Subcutaneous preadipocyte (primary cell): ENCODE results near the genes RGS2, B3GALT2 and CFH.

DNA sequence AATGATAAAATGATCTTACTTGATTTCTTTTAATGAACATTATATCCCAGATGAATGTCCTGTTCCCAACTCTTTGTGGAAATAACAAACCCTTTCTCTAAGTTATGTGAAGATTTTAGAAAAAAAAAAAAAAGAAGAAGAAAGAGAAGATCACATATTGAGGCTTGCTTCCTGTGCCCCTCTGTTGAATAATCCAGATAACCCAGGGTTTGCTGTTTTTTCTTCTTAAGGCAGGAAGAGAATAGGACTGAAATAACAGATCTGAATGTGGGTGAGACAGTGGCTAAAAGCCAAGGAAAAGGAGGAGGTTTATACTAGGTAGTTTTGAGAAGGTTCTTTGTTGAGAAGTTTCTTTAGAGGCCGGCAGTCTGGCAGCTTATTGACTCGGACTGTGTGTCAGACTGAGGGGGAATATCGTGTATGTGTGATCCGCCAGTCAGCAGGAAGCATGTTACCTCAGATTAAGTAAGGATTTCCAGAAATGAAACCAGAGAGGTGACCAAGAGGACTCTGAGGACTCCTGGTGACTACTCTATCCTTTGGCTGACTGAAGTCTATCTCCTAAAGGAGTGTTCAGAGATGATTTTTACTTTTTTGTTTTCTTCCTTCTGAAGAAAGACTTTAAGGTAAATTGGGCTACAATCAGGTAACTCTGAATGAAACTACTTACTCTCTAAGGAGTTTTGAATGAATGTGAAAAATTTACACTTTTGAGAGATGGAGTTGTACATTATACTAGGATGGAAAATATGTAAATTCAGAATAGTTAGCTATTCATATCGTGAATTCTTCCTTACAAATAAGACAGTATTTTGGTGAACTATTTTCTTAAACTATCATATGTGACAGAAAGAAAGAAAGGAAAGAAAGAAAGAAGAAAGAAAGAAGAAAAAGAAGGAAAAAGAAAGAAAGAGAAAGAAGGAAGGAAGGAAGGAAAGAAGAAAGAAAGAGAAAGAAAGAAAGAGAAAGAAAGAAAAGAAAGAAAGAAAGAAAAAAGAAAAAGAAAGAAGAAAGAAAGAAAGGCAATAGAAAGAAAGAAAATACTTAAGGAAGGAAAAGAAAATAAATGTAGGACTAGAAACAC is 120.0 kb downstream of the PLA2G4A start:
- CAGE, long polyA plus RNA = no peak

GRCh38 chr1:189994705-189995099 is 483.0 kb downstream of the BRINP3 start:
- CAGE, long polyA plus RNA = no peak

- CAGE, long polyA plus RNA = no peak
These were observed 91.9 kb upstream of the RGS18 start for GRCh38 chr1:192066374-192066791.

- CAGE, long polyA plus RNA = no peak
These were observed 75.2 kb upstream of the RGS1 start for GRCh38 chr1:192500374-192500755.

DNA sequence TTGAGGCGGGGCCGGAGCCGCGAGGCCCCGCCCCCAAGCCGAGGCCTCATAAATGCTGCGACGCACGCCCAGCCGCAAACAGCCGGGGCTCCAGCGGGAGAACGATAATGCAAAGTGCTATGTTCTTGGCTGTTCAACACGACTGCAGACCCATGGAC is at the start of gene RGS2:
RGS2 (plus strand) TSS at position 75 of the 158 bp plus-strand sequence.
- CAGE, long polyA plus RNA = no peak

GRCh38 chr1:192811461-192812487 is 2.9 kb downstream of the RGS2 start:
- CAGE, long polyA plus RNA = no peak

- CAGE, long polyA plus RNA = no peak
These were observed at the start of gene B3GALT2 for GRCh38 chr1:193185904-193186921. B3GALT2 (minus strand) TSS chr1:193186613.

GRCh38 chr1:193408646-193409498 is 222.5 kb upstream of the B3GALT2 start:
- CAGE, long polyA plus RNA = no peak

- CAGE, long polyA plus RNA = no peak
These were observed 270.6 kb upstream of the B3GALT2 start for GRCh38 chr1:193456971-193457385.

- CAGE, long polyA plus RNA = no peak
These were observed 354.2 kb upstream of the B3GALT2 start for GRCh38 chr1:193540466-193541093.

DNA sequence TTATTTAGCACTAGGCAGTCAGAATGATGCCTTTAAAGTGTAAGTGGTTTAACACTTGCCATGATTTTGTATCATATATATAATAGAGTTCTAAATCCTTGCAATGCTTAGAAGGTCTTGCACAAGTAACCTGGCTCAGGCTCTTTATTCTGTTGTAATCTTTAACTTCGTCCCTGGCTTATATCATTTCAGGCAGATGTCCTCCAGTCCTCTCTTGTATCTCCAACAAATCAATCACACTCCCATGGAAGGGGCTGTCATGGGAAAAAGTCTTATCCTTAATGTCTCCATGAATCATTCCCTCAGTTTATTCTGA is 841.6 kb upstream of the B3GALT2 start:
- CAGE, long polyA plus RNA = no peak

- CAGE, long polyA plus RNA = no peak
These were observed 1672.3 kb upstream of the B3GALT2 start for GRCh38 chr1:194858495-194859241.

GRCh38 chr1:195721390-195722143 is 886.7 kb downstream of the KCNT2 start:
- CAGE, long polyA plus RNA = no peak

GRCh38 chr1:196393675-196394250 is 214.5 kb downstream of the KCNT2 start:
- CAGE, long polyA plus RNA = no peak

DNA sequence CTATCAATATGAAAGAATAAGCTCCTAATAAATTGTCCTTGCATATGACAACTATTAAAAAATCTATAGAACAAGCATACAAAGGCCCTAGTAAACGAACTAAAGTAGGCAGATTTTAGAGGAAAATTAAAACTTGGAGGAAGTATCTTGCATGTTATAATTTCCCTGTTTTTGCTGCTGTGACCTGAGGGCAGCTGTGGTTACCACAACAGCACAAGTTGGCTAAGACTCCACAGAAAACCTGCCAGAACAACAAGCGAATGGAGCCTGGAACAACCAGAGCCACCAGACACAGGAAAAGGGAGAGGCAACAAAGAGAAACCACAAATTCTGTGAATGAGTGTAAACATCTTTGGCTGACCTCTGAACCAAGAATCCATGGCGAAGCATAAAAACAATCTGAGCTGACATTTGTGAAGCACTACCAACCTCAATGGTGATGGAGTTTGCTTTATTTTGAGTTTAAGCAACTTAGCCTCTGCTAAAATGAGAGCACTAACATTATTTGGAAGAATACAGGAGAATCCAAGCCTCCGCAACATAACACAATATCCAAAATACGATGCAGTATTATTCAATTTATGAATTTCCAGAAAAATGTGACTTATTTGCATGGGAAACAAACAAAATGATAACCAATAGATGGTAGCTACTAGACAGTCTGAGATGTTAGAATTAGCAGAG is 207.4 kb downstream of the KCNT2 start:
- CAGE, long polyA plus RNA = no peak

DNA sequence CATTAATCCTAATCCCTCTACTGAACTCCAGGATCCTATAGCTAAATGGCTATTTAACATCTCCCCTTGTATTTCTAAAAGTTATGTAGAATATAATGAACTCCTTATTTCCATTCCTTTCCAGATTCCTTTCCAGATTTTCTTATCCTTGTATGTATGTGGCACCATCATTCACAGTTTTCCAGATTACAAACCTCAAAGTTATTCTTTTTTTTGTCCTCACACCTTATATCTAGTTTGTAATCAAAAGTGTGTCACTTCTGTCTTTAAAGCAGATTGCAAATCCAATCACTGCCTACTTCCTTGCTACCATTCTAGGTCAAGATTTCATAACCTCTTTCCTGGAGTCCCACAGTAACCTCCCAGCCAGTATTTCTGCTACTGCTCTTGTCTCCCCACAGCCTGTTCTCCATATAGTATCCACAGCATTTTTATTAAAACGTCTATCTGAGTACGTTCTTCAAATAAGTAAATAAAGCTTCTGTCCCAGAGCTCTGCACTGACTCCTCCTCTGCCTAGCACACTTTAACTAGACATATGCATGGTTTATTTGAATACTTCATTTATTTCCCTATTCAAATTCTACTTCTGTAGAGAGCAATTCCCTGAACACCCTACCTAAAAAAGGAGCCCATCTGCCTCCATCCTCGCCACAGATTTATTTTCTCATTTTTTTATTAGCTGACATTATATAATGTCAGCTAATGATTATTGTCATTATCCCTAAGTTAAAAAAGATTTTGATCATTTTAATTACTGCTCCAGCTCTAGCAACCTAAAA is 157.7 kb downstream of the KCNT2 start:
- CAGE, long polyA plus RNA = no peak

GRCh38 chr1:196651683-196652275 is at the start of gene CFH:
CFH (plus strand) TSS chr1:196652043.
- CAGE, long polyA plus RNA = no peak

DNA sequence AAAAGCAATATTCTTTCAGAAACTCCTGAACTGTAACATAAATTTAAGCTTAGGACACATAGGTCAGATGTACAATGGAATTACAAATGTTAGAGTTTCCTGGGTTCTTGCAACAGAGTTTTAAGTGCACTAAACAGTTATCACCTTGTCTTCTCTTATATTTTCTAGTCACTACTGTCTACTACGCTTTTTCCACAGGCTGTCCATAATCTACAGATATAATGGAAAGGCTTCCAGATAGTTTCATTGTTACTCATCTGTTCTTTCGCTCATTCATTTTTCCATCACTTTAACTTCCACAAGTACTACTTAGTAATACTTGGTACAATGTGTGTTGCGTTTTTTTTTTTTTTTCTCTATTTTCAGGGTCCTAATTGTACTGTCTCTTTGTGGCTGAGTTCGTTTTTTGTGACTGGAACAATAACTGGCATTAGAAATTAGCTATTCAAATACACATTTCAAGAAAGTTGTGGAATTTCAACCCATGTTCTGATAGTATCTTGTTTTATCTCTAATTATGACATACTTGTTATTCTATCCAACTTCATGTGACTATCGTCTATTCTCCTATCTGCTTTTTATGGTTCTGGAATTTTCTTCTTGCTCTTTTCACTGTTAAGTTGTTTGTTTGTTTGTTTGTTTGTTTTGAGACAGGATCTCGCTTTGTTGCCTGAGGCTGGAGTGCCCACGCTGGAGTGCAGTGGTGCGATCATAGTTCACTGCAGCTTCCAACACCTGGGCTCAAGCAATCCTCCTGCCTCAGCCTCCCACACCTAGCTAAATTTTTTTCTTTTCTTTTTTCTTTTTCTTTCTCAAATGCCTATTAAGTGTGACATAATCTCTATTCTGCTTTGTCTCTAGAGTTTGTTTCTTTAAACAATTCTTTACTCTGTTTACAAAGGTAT is 4.8 kb downstream of the CFH start:
- CAGE, long polyA plus RNA = no peak

DNA sequence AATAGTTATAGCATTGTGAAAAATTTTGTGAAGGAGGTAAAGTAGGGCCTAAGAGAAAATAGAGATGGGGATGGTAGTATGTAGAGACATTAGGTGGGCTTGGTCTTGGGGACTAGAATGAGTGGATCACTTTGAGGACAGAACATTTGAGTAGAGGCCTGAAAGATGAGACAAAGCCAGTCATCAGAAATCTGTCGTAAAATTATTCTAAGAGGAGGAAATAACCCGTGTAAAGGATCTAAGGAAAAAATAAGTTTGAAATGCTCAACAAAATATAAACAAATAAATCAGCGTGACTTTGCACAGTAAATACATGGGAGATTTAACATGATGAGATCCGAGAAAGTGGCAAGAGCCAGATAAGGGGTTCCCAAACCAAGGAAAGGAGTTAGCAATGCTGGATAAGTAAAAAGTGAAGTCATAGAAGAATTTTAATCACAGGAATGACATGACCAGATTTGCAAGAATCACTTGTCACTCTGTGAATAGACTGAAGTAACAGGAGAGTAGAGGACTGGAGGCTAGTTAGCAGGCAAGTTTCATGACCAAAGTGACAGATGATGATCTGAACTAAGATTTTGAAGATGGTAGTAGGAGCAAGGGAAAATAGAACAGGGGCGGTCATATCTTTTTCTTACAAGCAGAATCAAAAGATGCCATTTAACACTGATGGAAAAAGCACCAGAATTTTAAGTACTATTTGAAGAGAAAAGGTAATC is 8.3 kb downstream of the CFH start:
- CAGE, long polyA plus RNA = no peak

DNA sequence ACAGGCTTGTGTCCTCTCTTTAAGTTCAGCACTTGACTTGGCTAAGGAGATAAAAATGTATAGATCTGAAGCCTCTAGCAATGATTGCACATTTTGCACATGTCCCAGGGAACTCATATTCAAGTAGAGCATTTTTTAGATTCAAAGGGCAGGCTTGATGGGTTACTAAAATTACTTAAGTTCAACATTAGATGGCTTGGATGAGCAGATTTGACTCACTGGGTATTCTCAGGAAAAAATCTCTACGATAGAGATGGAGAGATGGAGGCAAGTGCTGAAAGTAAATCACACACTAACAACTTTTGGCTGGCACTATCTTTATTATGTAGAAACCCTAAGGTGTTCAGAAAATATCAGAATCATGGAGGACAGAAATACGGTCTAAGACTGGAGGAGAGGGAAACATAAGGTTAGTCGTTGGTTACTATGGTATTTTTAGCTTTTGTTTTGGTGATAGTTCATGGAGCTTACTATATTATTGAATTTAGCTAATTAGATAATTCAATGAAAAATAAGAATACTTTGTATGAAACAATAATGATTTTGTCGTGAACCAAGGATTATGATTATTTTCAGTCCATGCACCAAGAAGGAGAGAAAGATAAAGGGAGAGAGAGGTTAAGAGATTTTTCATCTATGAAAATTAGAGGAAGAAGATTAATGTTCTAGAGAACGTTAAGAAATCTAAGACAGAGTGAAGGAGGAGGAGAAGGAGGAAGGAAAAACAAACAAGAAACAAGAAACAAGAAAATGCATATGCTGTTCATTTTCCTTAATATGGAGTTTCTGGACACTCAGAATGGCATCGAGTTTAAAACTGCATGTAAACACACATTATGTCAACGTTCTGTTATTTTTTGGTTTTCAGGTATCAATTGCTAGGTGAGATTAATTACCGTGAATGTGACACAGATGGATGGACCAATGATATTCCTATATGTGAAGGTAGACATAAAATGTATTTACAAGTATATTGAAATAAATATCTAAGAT is 23.6 kb downstream of the CFH start:
- CAGE, long polyA plus RNA = no peak